Heart left ventricle (tissue), 7 donors: ENCODE results near the genes PRRG2 and IZUMO2.

GRCh38 chr19:49567687-49568534 lies 12.4 kb downstream of the NOSIP start:
- PRO-cap, 6 experiments, result no peak in any of the 6 experiments
- RAMPAGE, long total RNA, 2 experiments, result no peak in any of the 2 experiments
- RRBS, result no CpG with 5 or more reads among the region's 13 CpGs

DNA sequence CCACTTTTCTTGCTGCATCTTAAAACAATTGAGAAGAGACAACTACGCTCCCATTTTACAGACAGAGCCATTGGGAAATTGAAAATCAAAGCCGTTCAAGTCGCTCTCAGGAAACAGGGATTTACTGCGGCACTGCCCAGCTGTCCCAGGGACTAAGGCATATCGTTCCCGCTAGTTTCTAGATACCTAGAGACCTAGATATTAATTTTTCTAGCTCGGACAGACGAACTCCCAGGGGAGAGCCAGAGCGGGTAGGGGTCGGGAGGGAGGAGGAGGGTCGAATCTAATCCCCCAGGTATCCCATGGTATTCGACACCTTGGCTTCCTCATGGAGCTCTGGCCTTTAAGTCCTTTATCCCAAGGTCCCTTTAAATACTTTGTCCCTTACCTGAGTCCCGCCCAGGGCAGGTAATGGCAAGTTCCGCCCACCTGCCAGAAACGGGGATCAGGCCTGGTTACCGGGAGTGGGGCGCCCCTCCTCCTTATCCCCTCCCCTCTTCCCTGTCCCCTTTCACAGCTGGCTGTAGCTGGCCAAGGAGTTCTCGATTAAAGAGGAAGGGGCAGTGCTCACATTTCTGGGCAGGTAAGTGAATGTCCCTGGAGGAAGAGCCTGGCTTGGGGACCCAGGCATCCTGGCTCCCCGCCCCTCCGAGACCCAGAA lies at the start of gene PRRG2:
Gene PRRG2, plus strand, starts transcription at position 418 of the 661 bp plus-strand sequence.
- PRO-cap, 6 experiments, result no peak in any of the 6 experiments
- RAMPAGE, long total RNA, 2 experiments, result no peak in any of the 2 experiments
- RRBS, result no CpG with 5 or more reads among the region's 20 CpGs

DNA sequence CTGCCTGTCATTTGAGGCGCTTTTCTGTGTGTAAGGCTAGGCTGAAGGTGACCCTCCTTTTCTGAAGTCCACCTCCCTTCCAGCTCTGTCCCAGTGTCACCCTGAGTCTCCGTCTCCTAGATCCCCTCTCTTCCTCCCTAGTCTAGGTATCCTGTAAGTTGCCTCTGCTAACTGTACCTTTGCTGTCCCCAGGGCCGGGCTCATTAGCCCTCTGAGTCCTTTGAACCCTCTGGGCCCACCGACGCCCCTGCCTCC lies 1.3 kb upstream of the PRR12 start:
- PRO-cap, 6 experiments, result no peak in any of the 6 experiments
- RAMPAGE, long total RNA, 2 experiments, result no peak in any of the 2 experiments
- RRBS, result no CpG with 5 or more reads among the region's 5 CpGs

DNA sequence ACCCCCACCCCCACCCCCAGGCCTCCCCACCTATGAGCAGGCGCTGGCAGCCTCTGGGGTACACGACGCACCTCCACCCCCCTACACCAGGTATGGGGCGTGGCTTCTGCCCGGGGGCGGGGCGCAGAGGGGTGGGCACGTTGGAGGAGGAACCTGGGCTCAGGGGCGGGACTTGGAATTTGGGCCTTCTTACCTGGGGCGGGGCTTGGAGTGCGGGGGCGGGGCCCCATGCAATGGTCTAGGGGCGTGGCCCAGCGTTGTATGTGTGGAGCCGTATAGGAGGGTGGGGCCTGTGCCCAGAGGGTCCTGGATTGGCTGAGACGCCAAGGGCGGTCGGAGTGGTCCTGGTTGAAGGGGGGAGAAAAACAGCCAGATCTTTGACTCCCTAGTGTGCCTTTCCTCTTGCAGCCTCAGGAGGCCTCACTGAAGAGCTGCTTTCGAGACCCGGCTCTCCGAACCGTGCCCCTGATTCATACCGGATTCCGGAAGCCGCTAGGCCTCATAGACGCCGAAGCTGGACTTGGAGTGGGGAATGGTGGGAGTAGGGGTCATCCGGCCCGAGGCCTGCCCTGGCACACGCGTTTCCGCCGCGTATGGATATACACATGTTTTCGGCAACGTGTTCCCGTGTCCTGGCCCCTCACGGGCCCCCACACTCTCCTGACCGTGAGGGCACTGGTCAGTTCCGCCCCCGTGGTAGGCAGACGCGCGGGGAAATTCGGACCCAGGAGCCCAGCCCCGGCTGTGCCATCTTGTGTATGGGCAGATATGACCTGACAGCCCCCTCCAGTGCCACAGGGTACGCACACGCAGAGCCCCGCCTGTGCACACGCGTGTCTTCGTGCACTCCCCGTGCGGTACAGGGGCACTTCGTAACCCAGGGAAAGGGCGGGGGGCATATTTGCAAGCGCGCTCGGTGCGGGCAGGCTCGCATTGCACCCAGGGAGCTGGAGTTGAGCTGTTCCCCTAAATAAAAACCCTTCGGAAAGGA lies 724 bp upstream of the PRR12 start:
- PRO-cap, 6 experiments, result peak in 6 of 6 experiments; most common plus-strand start position 380 of the sequence (in 6); most common minus-strand start position 474 of the sequence (in 2)
- RAMPAGE, long total RNA, 2 experiments, result no peak in any of the 2 experiments
- RRBS, result 2% methylated on average over 5 of the region's 62 CpGs

GRCh38 chr19:49592295-49592680 lies 1.3 kb downstream of the PRR12 start:
- PRO-cap, 6 experiments, result no peak in any of the 6 experiments
- RAMPAGE, long total RNA, 2 experiments, result no peak in any of the 2 experiments
- RRBS, result no CpG with 5 or more reads among the region's 17 CpGs

DNA sequence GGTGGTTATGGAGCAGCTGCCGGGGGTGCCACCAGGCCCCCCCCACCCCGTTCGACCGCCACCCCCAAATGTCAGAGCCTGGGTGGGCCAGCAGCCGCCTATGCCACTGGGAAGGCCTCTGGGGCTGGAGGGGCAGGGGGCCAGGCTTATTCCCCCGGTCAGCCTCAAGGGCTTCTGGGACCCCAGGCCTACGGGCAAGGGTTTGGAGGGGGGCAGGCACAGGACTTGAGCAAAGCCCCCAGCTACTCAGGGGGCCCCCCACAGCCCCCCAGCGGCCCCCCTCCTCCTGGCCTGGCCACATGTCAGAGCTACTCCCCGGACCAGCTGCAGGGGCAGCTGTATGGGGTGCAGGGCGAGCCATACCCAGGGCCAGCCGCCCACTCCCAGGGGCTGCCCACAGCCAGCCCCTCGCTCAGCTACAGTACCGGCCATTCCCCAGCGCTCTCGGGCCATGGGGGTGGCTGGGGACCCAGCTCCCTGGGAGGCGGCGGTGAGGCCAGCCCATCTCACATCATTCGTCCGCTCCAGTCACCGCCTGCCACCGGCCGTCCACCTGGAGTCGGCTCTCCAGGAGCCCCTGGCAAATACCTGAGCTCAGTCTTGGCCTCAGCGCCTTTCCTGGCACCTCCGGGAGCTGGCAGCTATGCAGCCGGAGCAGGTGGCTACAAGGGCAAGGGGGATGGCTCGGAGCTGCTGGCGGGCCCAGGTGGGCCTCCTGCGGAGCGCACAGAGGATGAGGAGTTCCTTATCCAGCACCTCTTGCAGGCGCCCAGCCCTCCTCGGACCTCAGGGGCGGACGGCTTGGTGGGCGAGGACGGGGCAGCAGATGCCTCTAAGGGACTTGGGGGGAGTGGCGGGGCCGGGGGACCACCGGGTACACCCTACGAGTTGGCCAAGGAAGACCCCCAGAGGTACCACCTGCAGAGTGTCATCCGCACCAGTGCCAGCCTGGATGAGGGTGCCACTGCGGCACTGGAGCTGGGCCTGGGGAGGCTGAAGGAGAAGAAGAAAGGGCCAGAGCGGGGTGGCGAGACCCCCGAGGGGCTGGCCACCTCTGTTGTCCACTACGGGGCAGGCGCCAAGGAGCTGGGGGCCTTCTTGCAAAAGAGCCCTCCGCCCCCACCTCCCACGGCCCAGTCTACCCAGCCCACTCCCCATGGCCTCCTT lies 4.9 kb downstream of the PRR12 start:
- PRO-cap, 6 experiments, result no peak in any of the 6 experiments
- RAMPAGE, long total RNA, 2 experiments, result no peak in any of the 2 experiments
- RRBS, result 64% methylated on average over 6 of the region's 49 CpGs

DNA sequence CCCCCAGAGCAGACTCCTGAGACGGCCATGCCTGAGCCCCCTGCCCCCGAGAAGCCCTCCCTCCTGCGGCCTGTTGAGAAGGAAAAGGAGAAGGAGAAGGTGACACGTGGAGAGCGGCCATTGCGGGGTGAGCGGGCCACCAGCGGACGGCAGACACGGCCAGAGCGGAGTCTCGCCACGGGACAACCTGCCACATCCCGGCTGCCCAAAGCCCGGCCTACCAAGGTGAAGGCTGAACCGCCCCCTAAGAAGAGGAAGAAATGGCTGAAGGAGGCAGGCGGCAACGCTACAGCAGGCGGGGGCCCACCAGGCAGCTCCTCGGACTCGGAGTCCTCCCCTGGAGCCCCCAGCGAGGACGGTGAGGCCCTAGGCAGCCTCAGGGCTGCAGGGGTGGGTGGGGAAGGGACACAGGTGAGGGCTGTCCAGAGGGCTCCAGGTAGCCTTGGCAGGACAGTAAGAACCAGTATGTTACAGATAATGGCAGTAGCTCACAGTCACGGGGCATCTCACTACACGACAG lies 24.0 kb downstream of the RRAS start:
- PRO-cap, 6 experiments, result no peak in any of the 6 experiments
- RAMPAGE, long total RNA, 2 experiments, result no peak in any of the 2 experiments
- RRBS, result no CpG with 5 or more reads among the region's 25 CpGs

GRCh38 chr19:49627719-49628162 lies 12.2 kb downstream of the RRAS start:
- PRO-cap, 6 experiments, result no peak in any of the 6 experiments
- RAMPAGE, long total RNA, 2 experiments, result no peak in any of the 2 experiments
- RRBS, result no CpG with 5 or more reads among the region's 6 CpGs

GRCh38 chr19:49679254-49679853 lies 2.3 kb downstream of the PRMT1 start:
- PRO-cap, 6 experiments, result peak in 2 of 6 experiments; most common minus-strand start chr19:49679462 (in 2)
- RAMPAGE, long total RNA, 2 experiments, result no peak in any of the 2 experiments
- RRBS, result no CpG with 5 or more reads among the region's 8 CpGs

DNA sequence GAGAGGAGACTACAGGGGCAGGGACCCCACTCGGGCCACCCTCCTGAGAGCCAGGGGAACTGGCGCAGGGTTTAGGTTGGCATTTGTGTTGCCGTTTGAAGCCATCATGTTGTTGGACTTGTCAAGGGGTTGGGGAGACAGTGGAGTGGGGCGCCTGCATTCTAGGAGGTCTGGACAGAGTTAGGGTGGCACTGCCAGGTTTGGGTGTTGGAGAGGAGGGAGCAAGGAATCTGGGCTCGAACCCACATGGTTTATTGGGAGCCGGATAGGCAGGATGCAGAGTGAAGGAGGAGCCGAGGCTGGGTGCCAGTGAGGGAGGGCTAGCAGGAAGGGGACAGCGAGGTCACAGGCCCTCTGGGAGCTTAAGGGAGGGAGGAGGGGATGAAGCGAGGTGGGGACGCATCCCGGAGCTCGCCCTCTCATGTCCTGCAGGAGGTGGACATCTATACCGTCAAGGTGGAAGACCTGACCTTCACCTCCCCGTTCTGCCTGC lies 3.7 kb upstream of the ADM5 start:
- PRO-cap, 6 experiments, result no peak in any of the 6 experiments
- RAMPAGE, long total RNA, 2 experiments, result no peak in any of the 2 experiments
- RRBS, result 6% methylated on average over 2 of the region's 14 CpGs

DNA sequence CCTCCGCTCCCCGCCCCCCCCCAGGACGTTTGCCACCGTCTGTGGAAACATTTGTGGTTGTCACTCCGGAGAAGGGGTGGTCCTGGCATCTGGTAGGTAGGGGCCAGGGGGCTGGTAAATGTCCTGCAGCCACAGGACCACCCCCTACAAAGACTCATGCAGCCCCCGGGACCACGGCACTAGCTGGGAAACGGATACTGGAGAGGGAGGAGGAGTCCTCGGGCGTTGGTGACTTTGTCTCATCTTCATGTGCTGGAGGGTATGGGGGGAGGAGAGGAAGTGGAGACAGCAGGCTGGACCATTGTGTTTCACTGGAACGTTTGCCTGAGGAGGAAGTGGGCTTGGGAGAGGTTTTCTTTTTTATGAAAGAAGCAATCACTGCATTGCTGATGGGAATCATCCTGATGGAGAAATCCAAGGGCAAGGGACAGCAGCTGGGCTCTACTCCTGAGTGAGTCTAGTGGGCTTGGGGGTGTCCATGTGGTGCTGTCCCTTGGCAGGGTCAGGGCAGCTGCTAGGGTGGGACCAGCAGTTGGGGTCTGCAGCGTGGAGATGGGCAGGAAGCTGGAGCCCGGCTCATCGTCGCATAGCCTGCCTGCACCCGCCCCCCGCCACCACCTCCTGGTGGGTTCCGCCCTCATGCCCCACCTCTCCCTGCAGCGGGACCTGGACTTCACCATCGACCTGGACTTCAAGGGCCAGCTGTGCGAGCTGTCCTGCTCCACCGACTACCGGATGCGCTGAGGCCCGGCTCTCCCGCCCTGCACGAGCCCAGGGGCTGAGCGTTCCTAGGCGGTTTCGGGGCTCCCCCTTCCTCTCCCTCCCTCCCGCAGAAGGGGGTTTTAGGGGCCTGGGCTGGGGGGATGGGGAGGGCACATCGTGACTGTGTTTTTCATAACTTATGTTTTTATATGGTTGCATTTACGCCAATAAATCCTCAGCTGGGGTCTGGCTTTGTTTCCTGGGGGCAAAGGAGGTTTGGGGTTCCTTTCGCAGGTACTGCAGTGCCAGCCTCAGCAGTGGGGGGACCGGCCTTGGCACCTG lies 1.6 kb upstream of the ADM5 start:
- PRO-cap, 6 experiments, result peak in 3 of 6 experiments; most common plus-strand start position 676 of the sequence (in 1); most common minus-strand start position 593 of the sequence (in 1)
- RAMPAGE, long total RNA, 2 experiments, result no peak in any of the 2 experiments
- RRBS, result 17% methylated on average over 2 of the region's 35 CpGs

GRCh38 chr19:49875886-49876400 lies 1.2 kb downstream of the AKT1S1 start:
- PRO-cap, 6 experiments, result peak in 6 of 6 experiments; most common plus-strand start chr19:49876268 (in 1); most common minus-strand start chr19:49876231 (in 6)
- RAMPAGE, long total RNA, 2 experiments, result no peak in any of the 2 experiments
- RRBS, result 1% methylated on average over 4 of the region's 27 CpGs

DNA sequence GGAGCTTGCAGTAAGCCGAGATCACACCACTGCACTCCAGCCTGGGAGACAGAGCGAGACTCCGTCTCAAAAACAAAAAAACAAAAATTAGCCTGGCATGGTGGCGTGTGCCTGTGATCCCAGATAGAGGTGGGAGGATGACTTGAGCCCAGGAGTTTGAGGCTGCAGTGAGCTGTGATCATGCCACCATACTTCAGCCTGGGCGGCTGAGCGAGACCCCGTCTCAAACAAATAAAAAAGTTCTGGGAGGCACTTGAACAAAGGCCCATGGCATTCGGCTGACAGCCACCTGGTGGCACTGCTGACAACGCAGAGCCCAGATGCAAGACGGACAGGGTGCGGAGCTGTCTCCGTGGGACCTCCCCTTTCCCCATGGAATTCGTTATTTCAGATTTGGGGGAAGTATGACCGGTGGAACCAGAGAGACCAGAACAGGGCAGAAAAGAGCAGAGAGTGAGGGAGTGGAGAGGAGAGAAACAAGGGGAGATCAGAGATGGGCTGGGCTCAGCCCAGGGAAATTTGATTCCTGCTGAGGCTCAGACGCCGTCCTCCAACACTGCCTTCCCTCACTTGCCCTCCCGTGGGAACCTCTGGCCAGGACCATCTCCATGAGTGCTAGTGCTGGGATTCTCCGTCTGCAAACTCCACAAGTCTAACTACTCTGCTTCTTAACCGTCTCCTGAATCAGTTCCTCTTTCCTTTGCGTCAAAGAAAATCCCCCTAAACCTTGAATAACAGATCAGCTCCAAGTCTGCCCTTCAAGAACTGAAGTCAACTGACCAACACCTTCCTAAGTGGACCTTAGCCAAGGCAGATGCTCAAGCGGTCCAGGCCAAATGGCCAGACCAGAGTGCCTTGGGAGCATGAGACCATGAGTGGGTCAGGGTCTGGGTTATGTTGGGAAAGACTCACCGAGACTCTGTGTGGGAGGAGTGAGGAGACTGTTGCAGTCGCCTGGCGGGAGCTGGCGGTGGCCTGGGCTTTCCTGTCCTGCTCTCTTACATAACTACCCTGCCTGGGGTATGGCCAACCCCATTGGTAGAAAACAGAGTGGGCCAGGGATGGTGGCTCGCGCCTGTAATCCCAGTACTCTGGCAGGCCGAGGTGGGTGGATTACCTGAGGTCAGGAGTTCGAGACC lies 11.9 kb upstream of the ATF5 start:
- PRO-cap, 6 experiments, result peak in 1 of 6 experiments; most common minus-strand start position 643 of the sequence (in 1)
- RAMPAGE, long total RNA, 2 experiments, result no peak in any of the 2 experiments
- RRBS, result no CpG with 5 or more reads among the region's 29 CpGs

GRCh38 chr19:50004099-50004444 lies 21.1 kb downstream of the VRK3 start:
- PRO-cap, 6 experiments, result peak in 1 of 6 experiments; most common plus-strand start chr19:50004186 (in 1)
- RAMPAGE, long total RNA, 2 experiments, result no peak in any of the 2 experiments
- RRBS, result no CpG with 5 or more reads among the region's 4 CpGs

DNA sequence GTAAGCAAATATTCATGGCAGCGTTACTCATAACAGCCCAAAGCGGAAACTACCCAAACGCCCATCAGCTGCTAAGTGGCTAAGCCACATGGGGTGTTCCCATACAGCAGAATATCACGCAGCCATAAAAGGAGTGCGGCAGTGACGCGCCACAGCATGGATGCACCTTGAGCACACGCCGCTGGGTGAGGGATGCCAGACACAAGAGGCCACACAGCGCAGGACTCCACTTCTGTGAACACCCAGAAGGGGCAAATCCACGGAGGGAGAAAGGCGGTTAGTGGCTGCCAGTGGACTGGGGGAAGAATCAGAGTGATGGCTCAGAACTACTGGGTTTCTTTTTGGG lies 19.6 kb downstream of the VRK3 start:
- PRO-cap, 6 experiments, result no peak in any of the 6 experiments
- RAMPAGE, long total RNA, 2 experiments, result no peak in any of the 2 experiments
- RRBS, result no CpG with 5 or more reads among the region's 12 CpGs

GRCh38 chr19:50049809-50050727 lies 24.3 kb downstream of the ZNF473 start:
- PRO-cap, 6 experiments, result peak in 4 of 6 experiments; most common plus-strand start chr19:50050589 (in 3)
- RAMPAGE, long total RNA, 2 experiments, result no peak in any of the 2 experiments
- RRBS, result no CpG with 5 or more reads among the region's 19 CpGs

- PRO-cap, 6 experiments, result no peak in any of the 6 experiments
- RAMPAGE, long total RNA, 2 experiments, result no peak in any of the 2 experiments
- RRBS, result 9% methylated on average over 20 of the region's 35 CpGs
Observed at GRCh38 chr19:50162908-50163539, at the start of gene IZUMO2. IZUMO2 (minus strand) TSS chr19:50163281.

DNA sequence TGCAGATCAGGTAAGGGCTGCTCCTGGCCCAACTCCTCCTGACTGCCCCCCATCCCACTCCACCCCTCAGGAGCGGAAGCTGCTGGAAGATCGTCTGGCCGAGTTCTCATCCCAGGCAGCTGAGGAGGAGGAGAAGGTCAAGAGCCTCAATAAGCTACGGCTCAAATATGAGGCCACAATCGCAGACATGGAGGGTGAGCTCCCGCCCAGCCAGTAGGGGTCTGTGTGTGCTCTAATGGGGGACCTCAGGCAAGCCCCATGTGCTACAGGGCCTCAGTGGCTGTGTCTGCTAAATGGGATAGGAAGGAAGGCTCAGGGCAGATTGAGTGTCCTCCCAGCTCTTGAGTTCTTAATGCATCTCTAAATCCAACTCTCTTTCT lies 57.4 kb downstream of the KCNC3 start:
- PRO-cap, 6 experiments, result no peak in any of the 6 experiments
- RAMPAGE, long total RNA, 2 experiments, result no peak in any of the 2 experiments
- RRBS, result no CpG with 5 or more reads among the region's 6 CpGs

DNA sequence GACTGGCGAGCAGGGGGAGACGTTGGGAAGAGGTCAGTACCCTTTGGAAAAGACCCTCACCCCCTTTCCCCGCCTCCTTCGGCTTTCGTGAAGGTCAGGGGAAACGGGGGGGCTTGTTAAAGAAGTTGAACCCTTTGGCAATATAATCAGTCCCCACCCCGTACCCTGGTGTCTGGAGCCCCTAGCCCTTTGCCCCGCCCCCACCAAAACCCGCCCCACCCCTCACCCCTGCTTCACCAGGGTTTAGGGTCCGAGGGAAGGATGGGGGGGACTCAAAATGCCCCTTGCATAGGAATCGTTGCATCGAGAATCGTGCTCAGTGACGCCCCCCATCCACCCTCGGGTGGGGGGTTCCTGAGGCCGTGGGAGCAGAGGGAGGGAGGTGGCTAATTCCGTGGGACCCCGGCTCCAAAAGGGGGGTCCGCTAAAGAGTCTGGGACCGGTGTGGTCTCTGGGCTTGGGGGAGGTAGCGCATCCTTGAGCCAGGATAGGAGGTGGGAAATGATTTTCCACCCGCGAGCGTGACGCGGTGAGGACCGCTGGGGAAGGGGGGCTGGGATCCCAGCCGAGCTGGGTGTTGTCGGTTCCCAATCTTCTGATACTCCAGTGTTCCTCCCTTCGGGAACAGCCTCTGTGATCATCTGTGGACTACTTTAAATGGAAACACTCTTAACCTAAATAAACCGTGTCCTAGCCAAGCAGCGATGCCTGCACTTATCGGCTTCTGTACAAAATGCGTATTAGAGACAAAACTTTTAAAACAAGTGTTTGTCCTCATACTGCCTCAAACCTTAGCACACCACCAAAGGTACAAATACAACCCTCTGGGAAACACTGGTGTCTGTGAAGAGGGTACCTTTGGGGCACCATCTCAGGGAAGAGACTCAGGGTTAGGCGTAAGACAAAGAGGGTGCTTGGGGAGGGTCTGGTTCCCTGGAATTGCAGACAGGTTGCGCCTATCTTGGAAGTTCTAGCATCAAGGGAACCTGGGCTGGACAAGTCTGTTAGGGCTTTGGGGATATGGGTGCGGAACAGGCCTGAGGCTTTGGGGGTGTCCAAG lies 16.2 kb downstream of the KCNC3 start:
- PRO-cap, 6 experiments, result peak in 1 of 6 experiments; most common plus-strand start position 546 of the sequence (in 1)
- RAMPAGE, long total RNA, 2 experiments, result no peak in any of the 2 experiments
- RRBS, result 0% methylated on average over 2 of the region's 37 CpGs

DNA sequence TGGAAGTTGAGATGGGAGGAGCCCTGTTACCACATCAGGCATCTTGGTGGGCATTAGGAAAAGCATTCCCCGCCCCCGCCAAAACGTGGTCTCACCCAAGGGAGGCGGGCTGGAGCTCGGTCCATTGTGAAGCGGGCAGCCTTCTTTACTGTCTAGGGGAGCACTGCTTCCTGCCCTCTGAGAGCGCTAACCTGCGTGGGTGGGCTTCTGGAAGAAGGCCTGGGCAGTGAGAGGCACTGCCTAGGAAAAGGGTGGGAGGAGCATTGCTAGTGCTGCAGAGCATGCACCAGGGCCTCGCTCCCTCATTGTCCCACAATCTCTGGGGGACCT lies 3.9 kb downstream of the NR1H2 start:
- PRO-cap, 6 experiments, result no peak in any of the 6 experiments
- RAMPAGE, long total RNA, 2 experiments, result no peak in any of the 2 experiments
- RRBS, result no CpG with 5 or more reads among the region's 9 CpGs